A673 (cell line): ENCODE data around the gene CFAP251.

GRCh38 chr12:120697605-120698404 lies 10.9 kb downstream of the MLEC start:
- PRO-cap: no peak

DNA sequence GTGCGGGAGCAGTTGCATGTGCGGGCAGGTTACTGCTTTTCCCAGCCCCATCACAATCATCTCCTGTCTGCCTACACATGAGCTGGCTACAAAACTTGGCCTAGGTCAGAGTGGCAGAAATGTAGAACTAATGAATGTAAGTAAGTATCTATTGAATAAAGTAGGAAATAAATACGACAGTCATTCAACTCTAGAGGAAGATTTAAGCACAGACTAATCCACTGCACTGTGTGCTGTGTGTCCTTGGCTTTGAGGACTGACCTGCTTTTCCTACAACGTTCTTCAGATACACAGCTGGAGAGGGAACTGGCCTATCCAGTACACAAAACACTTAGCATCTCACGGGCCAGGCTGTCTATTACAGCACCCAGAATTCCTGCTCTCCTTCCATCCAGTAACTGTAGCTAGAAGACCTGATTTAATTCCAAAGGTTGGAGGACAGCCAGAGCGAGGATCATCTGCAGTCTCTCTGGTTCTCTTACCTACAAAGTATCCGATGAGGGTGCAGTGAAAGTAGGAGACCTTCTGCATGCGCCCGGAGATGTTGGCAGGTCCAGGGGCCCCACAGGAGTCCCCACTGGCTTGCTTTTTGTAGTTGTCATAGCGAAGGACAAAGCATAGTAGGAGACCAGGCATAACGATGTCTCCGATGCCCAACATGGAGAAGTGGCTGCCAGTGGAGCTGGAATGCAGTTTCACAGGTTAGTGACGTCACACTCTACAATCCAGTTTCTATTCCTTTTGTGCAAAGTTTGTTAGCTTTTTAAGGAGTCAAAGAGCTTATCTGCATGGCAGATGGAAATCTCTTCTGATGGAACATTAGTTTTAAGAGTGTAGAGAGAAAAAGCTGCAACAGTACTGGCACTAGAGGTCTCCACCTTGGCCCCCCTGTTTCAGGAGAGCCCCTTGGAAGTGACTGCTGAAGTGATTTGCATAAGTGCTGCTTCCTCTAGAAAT lies 41.6 kb downstream of the ACADS start:
- PRO-cap: no peak

DNA sequence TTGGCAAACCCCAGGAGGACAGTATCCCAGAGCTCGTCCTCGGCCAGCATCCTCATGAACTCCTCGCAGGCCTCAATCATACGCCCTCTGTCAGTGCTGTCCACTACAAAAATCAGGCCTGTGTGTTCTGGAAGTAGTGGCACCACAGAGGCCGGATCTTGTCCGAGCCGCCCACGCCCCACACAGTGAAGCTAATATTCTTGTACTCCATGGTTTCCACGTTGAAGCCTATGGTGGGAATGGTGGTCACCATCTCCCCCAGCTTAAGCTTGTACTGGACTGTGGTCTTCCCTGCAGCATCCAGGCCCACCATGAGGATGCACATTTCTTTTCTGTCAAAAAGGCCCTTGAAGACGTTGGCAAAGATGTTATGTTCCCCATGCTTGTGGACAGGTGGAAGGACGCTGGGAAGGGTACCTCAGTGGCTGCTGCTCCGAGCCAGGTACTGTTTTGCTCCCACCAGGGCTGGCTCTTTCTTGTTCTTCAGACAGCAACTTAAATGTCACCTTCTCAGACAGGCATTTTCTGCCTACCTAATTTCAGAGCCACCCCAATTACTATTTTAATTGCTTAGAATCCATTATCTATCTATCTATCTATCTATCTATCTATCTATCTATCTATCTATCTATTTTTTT lies 58.8 kb downstream of the SPPL3 start:
- PRO-cap: no peak

DNA sequence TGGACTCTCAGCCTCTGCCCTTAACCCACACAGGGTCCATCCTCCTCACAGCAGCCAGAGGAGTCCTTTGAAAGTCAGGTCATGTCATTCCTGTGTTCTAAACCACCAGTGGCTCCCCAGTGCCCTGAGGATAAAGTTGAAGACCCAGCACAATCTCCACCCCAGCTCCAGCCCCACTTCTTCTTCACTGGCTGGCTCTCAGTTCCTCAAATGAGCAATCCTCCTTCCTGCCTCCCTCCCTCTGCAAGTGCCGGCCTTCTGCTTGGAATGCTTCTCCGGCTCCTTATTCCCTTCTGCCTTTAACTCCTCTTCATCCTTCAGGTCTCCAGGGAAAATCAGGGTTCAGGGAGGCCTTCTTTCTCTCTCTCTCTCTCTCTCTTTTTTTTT lies 32.0 kb upstream of the SPPL3 start:
- PRO-cap: no peak

DNA sequence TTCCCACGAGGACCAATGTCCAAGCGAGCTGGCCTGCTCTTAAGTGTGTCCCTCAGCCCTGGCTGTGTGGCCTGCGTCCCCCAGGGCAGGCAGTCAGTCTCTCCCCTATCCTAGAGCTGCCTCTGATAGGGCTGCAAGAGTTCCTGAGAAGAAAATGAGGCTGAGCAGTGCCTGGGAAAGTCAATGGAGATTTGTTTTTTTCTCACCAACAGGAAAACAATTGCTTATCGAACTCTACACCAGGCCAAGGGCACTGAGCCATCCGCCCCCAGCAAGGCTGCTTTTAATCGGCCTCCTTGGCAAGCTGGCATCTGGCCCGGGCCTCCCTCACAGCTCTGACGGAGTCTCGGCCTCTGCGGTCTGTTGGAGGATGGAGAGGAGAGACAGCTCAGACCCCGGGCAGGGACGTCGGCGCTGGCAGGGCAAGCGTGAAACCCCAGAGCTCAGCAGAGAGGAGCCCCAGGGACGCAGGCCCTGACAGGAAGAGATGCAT lies 17.6 kb downstream of the CAMKK2 start:
- PRO-cap: no peak

GRCh38 chr12:121282207-121282637 lies 14.3 kb downstream of the CAMKK2 start:
- PRO-cap: no peak

GRCh38 chr12:121295380-121296116 lies 961 bp downstream of the CAMKK2 start:
- PRO-cap: unidirectional peak, plus-strand start at chr12:121295555

DNA sequence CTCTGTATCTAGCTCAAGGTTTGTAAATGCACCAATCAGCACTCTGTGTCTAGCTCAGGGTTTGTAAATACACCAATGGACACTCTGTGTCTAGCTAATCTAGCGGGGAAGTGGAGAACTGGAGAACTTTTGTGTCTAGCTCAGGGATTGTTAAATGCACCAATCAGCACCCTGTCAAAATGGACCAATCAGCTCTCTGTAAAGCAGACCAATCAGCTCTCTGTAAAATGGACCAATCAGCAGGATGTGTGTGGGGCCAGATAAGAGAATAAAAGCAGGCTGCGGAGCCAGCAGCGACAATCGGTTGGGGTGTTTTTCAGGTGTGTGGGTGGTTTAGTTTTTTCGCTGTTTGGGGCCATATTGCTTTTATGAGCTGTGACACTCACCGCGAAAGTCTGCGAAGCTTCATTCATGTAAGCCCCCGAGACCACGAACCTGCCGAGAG lies 22.9 kb upstream of the ANAPC5 start:
- PRO-cap: no peak

DNA sequence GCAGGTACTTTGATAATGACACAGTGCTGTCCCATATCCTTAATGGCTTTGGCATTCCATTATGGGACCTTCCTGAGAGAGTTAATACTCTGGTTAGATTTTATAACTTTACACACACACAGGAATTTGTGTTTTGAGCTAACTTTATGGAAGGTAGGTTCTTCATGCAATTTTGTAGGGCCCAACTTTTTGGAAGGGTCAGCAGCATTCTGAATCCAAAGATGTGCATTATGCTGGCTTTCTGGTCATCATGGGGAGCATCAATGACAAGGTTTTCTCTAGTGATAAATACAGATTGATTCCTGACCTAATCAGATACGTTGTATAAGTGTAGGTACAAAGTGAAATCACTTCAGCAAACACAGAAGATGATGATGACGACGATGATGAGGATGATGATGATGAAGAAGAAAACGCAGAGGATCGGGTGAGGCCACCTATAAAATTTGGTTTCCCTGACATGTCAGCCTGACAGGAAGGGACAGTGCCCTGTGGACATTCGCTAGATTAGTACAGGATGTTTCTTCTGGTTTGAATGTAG lies 20.1 kb downstream of the RNF34 start:
- PRO-cap: no peak

- PRO-cap: no peak
These were observed 42.2 kb downstream of the KDM2B start for GRCh38 chr12:121538623-121539094.

GRCh38 chr12:121571430-121571685 lies 9.5 kb downstream of the KDM2B start:
- PRO-cap: no peak

DNA sequence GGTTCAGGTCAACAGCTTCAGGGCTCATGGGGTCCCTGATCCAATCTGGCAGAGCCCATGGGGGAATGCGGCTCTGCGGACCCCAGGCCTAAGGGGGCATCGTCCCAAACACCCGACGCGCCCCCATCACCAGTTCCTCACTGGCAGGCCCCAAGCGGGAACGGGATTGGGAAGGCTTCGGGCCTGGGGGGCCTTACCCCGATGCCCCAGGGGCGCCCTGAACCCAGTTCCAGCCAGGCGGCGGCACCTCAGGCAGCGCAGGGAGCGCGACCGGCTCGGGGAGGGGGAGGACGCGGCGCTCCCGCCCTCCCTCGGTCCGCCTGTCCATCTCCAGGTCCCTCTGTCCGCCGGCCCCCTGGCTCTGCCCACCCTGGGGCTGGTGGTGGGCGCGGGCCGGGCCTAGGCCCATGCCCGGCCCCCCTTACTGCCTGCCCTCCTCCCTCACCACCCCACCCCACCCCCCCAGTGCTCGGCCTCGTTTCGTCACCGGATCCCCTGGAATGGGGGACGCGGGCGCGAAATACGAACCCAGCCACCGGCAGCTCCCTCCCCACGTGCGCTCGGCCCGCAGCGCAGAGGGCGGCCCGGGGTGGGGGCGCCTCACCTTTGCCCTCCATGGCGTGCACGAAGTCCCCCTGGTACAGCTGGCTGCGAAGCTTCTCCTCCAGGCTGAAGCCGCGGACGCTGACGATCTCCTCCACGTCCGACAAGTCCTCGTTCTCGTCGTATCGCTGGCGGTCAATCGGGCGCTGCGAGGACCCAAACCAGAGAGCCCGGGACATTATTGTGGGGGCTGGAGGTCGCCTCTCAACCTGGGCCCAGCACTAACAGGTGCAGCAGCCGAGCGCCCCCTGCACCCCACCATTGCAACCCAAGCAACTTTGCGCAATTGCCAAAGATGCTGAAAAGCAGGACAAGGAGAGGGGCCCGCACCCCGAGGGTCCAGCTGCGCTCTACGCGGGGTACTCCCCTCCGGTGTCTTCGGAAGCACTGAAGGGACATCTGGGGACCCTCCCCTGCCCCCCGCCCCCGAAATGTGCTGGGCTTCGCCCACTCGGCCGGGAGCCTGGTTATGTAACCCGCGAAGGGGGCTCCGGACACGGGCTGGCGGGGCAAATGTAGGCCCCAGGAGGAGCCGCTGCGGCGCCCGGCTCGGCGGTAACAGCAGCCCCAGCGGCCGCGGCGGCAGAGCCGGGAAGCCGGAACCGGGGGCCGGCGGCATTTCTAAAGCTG lies 2.2 kb downstream of the KDM2B start:
- PRO-cap: bidirectional peak, plus-strand start at position 895 of the sequence, minus-strand start at position 733 of the sequence; bidirectional peak, plus-strand start at position 1,188 of the sequence, minus-strand start at position 1,163 of the sequence

GRCh38 chr12:121672961-121673595 lies 3.6 kb upstream of the MORN3 start:
- PRO-cap: no peak

DNA sequence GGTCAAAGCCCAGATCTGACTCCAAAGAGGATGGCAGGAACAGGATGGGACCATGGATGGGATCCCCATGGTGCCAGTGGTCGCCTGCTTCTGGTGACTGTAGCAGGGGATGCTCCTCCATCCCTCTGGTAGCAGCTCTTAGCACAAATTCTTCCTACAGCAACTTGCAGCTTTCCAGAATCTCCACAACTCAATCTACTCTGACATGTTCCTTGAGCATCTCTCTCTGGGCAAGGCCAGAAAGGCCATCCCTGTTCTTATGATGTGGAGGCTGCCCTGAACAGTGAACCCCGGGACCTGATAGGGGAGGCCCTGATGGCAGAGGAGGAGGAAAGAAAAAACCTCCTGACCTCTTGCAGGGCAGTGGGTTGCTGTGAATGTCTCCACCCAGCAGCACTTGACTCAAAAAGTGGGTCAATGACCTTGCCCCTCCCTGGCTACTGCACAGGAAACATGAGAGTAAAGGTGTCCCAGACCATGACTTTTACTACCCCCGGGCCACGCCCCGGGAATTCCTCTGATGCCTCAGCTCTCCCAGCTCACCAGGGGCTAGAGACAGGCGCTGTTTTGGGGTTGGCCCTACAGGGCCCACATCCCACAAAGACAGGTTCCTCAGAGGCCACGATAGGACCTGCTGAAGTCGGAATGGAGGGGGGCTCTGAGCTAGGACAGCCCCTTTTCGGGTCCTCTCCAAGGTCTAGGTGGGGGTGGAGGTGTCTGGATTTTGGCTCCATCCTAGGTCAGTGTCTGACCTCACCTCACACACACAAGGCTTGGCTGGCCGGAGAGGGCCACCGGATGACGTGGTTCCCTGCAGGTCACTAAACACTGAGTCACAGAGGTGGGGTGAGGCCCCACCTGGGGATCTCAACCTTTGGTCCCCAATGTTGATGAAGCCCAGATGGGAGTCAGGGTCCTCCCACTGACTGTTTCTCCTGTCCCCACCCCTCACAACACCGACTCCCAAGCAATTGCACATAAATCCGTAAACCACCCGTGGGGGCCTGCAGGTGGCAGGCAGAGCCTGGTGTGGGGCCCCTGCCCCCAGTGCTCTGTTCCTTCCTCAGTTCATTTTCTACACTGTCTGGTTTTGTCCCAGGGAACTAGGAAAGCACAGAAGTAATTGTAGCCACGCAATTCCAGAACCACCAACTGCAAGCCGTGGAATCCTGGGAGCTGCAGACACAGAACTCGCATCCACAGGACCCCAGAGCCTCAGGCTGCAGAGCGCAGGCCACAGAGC lies 1.6 kb downstream of the RHOF start:
- PRO-cap: no peak

- PRO-cap: no peak
These were observed 4.3 kb upstream of the RHOF start for GRCh38 chr12:121797899-121798157.

- PRO-cap: bidirectional peak, plus-strand start at chr12:121799316, minus-strand start at chr12:121799111; bidirectional peak, plus-strand start at chr12:121799809, minus-strand start at chr12:121799575; bidirectional peak, plus-strand start at chr12:121800028, minus-strand start at chr12:121800022; bidirectional peak, plus-strand start at chr12:121800280, minus-strand start at chr12:121800144
These were observed 4.3 kb upstream of the SETD1B start for GRCh38 chr12:121799209-121800255.

DNA sequence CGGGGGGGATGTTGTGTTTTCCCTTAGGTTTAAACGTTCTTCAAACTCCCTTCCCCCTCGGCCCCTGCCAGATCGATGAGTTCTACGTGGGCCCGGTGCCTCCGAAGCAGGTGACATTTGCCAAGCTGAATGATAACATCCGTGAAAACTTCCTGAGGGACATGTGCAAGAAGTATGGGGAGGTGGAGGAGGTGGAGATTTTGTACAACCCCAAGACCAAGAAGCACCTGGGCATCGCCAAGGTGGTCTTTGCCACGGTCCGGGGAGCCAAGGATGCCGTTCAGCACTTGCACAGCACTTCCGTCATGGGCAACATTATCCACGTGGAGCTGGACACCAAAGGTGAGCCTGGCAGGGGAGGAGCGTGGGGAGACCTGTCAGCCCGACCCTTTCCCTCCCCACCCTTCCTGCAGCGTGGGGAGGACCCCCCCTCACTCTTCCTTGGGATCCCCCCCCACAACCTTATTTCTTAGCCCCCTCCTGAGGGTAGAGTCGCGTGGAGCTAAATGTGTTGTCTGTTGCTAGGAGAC lies 2.0 kb downstream of the SETD1B start:
- PRO-cap: no peak

- PRO-cap: unidirectional peak, minus-strand start at chr12:121812116
These were observed 7.8 kb downstream of the SETD1B start for GRCh38 chr12:121811253-121812351.

- PRO-cap: no peak
These were observed 12.5 kb downstream of the SETD1B start for GRCh38 chr12:121816247-121816683.

DNA sequence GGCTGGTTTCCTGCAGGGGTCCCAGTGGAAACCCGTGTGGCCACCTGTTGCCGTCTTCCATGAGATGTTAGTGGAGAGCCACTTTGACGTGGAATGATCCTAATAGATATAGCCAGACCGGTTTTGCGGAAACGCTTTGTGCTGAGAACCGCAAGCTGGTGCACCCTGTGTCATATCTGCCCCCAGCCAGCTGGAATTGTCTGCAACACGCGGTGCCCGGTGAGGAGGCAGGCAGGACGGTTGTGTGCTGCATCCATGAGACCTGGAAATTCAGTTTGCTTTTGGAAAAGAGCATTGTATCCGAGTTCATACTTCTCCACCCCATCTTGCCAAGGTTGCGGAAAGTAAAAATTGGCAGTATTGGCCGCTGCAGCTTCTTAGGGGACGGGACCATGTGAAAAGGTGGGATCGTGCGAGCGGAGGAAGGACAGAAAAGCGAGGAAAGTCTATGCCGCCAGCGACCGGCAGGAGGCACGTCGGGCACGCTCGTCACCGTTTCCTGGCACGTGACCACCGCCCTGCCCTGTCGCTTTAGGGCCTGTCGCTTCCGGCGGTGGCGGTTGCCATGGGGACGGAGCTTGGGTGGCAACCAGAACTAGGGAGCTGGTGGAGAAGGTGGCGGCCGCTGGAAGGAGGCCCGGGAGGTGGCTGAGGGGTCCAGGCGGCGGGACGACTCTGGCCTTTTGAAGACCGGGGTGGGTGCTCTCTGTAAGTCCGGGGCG lies at the start of gene CFAP251:
TSS of gene CFAP251 (plus strand) at position 592 of the 722 bp plus-strand sequence.
- PRO-cap: unidirectional peak, plus-strand start at position 203 of the sequence; bidirectional peak, plus-strand start at position 592 of the sequence, minus-strand start at position 435 of the sequence